Anterior vena cava (tissue), 1 donor: Measurements from ENCODE around the genes CHRM3 and FH.

DNA sequence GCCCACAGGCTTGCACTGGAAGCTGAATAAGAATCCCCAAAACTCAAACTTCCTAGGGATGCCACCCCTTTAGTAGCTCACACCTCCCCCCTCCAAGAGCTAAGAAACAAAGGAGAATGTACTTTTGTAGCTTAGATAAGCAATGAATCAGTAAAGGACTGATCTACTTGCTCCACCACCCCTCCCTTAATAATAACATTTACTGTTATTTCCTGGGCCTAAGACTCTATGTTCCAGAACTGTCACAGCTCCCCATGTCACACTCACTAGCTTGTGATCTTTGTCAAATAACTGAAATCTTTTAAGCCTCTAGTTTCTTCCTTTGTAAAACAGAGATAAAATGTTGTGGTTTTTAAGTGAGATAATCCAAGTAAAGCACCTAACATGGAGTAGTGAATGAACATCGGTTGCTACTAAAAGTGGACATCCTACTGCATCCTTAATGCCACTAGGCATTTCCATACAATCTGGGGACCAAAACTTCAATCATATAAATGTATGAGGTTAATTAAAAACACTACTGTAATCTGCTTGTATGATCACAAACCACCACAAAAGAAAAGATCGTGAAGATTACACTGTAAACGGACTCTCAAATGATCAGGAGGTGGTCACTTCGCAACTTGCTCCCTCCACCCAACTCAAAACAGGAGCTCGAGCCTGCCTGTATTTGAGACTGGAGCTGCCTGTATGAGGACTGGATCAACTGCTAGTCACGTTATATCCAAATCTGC lies 27.6 kb downstream of the LGALS8 start:
- PRO-cap, result no peak

- PRO-cap, result no peak
These were observed 917 bp downstream of the ACTN2 start for GRCh38 chr1:236687154-236687678.

- PRO-cap, result no peak
These were observed 14.5 kb downstream of the ACTN2 start for GRCh38 chr1:236700684-236701374.

- PRO-cap, result no peak
These were observed 3.1 kb upstream of the MT1HL1 start for GRCh38 chr1:237007106-237007888.

DNA sequence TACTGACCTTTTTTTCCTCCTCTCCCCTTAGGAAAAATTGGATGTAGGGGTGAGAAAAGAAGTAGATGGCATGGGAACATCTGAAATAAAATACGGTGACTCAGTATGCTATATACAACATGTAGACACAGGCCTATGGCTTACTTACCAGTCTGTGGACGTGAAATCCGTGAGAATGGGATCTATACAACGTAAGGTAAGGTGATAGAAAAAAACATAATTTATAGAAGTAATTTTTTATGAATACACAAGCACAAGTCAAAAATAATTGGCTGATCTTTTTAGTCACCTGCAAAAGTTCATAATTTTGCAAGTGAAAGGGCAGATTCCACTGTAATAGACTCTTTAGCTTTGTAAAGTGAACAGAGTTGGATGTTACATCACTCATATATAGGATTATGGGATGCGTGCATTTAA lies 399.3 kb downstream of the RYR2 start:
- PRO-cap, result no peak

GRCh38 chr1:237726730-237727371 lies 163.9 kb downstream of the ZP4 start:
- PRO-cap, result no peak

- PRO-cap, result unidirectional peak, plus-strand start at chr1:239386582
These were observed at the start of gene CHRM3 for GRCh38 chr1:239386379-239387393. TSS of gene CHRM3 (plus strand) at chr1:239386568.

DNA sequence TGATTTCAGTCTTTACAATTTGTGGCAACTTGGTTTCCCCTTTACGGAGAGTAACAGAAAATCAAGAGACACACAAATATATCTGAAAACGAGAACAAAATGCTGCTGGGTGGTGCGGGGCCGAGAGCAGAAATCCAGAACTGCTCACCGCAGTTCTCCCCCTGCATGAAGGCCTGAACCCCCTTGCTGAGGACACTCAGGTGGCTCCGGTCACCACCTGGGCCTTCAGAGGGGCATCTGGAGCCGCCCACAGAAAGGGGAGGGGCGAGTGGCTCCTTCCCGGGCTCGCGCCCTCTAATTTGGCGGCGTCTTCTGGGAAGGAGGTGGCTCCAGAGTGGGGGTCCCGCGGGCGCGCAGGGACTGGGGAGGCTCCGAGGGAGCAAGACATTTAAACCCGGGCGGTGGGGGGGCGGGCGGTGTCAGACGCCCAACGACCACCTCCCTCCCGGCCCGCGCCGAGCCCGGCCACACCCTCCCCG lies 94.4 kb upstream of the FMN2 start:
- PRO-cap, result no peak

DNA sequence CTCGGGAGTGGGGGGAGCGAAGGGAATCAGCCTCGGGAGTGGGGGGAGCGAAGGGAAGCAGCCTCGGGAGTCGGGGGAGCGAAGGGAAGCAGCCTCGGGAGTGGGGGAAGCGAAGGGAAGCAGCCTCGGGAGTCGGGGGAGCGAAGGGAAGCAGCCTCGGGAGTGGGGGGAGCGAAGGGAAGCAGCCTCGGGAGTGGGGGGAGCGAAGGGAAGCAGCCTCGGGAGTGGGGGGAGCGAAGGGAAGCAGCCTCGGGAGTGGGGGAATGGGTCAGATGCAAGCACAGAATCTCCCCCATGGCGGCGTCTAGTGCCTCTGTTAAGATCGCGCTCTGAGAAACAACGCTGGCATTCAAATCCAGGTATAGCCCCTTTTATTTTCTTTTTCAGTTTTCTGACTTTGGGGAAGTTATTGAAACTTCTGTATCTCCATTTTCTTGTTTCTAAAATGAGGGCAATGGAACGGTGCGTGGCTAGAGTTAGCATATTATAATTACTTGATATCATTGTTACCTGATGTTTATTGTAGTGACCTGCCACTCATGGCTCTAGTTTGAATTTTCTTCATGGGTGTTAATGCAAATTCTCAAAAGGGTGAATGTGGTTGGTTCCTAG lies 205.7 kb downstream of the GREM2 start:
- PRO-cap, result no peak

DNA sequence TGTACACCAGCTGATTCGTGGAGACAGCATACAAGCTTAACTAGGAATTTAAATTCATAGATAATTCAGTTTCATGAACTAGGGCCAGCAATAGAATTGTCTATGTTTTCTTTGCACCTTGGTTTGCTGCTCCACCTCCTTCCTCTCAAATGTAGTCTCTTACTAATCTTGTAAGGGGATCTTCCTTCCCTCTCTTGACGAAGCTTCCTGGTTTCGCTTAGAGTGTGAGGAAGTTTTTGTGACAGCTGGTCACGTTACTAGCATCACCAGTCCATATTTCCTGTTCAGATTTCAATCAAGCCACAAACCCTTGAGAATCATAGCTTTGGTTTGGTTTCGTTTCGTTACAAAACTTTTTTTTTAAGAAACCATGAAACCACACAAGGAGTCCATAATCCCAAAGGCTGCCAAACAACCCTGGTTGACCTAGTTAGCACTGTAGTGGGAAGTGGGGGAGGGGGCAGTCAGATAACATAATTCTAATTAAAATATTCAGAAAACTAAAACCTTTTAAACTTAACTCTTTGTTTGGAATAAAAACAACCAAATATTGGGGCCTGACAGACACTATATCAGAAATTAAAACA lies 35.7 kb downstream of the GREM2 start:
- PRO-cap, result unidirectional peak, minus-strand start at position 153 of the sequence

- PRO-cap, result no peak
These were observed 7.3 kb upstream of the GREM2 start for GRCh38 chr1:240619163-240619684.

DNA sequence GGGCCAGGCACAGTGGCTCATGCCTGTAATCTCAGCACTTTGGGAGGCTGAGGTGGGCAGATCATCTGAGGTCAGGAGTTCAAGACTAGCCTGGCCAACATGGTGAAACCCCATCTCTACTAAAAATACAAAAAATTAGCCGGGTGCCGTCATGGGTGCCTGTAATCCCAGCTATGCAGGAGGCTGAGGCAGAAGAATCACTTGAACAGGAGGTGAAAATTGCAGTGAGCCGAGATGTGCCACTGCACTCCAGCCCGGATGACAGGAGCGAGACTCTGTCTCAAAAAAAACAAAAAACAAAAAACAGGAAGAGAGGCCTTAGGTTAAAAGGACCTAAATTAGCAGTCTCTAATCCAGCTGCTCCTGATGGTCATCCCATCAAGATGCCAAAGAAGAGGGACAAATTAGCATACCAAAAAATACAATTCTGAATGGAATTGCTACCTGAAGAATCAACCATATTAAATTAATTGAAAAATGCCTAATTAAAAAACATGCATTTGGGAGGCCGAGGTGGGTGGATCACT lies 62.8 kb upstream of the GREM2 start:
- PRO-cap, result no peak

- PRO-cap, result no peak
These were observed 222.3 kb downstream of the RGS7 start for GRCh38 chr1:241134592-241135130.

- PRO-cap, result bidirectional peak, plus-strand start at chr1:241519903, minus-strand start at chr1:241519711
These were observed at the start of gene FH for GRCh38 chr1:241519388-241520149. TSS of gene FH (minus strand) at chr1:241519755.

- PRO-cap, result no peak
These were observed 46.9 kb downstream of the CHML start for GRCh38 chr1:241593084-241593846.

- PRO-cap, result no peak
These were observed 30.1 kb downstream of the CHML start for GRCh38 chr1:241610052-241610511.

DNA sequence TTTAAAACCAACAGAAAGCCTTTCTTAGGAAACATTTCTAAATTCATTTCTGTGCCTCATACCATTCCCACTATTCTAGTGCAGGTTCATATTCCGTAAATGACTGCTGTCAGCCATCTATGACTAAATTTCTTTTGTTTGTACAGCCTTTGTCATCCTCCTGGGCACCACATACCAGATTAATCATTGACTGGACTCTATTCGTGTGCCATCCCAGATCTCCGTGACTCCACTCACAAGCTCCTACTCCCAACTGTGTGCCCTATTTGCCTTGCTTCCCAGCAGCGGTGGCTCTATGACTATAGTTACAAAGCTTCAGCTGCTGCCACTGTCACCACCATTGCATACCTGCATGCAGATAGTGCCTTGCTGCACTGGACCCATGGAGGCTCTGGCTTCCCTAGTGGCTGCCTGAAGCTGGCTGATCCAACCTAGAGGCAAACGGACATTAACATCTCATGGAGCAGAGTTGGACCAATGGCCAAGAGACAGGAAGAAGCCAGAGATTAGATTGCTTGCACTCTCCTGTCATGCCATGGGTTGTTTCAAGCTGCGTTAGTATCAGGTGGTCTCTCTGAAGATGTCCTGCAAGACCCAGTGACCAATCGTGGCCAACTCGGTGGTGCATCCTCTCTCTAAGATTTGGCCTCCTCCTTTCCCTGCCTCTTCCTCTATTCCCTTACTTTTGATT lies 24.5 kb downstream of the CHML start:
- PRO-cap, result no peak

- PRO-cap, result no peak
These were observed 16.8 kb downstream of the CHML start for GRCh38 chr1:241623368-241623831.

DNA sequence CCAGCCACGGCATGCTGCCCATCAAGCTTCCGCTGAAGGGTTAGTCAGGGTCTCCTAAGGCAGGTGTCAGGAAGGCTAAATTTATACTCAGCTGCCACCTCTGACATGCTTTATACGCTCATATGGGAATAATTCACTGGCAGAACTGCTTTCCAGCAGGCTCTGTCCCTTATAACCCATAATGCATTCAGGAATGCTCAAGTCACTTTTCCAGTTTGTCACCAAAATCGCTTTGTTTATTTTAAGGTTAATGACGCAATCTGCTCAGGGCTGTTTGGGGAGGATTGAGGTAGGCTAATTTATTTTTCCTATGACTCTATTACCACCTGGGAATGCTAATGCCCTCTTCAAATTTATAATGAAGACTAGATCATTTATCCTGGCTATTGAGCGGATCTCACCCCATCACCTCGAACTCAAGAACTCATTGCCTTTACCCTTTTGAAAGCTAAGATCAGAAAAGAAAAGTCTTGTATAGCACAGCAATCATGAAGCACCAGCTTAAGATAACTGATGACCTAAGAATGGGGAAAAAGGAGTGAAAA lies 97.9 kb downstream of the WDR64 start:
- PRO-cap, result no peak

DNA sequence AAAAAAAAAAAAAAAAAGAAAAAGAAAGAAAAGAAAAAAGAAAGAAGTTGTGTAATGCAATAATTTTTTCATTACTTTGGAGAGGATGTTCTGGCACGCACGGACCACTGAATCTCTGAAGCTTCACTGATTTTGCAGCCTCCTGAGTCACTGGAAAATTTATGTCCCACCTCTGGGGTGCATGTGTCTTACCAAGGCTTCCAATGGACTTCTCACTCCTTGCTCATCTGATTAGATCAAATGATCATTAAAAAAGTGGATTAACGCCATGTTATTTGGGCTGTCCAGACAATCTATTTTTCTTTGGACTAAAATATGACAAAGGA lies 9.9 kb upstream of the MAP1LC3C start:
- PRO-cap, result no peak